ENCODE results near the gene PFKM.

GRCh38 chr12:47739667-47740350 is 14.5 kb upstream of the ENDOU start:
- PRO-cap, result no peak

DNA sequence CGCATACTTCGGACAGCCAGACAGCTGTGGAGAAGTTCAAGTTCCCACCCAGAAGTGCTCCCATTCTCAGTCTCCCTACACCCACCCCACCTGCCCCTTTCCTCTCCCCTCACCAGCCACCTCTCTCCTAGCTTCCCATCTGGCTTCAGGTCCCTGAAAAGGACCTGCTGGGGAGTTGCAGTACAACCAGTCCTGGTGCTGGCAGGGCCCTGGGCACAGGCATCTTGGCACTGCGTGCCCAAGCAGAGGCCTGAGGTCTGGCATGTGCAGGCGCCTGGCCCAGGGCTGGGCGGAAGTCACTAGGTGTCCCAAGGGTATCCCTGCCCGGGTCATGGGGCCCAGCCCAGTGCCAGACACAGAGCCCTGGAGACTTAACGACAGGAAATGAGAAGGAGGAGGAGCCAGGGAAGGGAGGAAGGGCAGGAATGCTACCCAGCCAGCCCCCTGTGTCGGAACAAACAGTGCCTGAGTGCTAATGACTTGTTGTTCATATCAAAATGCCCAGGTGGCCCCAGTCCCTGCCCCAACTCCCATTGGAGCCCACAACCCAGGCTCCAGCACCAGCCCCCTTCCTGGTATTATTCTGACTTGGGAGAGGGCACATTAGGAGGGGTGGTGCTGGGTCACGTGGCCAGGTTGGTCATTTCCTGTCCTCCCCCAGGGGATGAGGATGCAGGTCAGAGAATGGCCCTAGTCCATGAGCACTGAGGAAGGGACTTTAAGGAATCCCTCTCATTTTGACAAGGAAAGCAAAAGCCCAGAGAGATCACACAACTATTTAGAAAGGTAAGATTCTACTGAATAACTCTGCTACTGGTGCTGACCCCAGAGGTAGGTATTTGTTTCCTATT is 5.2 kb downstream of the RAPGEF3 start:
- PRO-cap, result no peak

DNA sequence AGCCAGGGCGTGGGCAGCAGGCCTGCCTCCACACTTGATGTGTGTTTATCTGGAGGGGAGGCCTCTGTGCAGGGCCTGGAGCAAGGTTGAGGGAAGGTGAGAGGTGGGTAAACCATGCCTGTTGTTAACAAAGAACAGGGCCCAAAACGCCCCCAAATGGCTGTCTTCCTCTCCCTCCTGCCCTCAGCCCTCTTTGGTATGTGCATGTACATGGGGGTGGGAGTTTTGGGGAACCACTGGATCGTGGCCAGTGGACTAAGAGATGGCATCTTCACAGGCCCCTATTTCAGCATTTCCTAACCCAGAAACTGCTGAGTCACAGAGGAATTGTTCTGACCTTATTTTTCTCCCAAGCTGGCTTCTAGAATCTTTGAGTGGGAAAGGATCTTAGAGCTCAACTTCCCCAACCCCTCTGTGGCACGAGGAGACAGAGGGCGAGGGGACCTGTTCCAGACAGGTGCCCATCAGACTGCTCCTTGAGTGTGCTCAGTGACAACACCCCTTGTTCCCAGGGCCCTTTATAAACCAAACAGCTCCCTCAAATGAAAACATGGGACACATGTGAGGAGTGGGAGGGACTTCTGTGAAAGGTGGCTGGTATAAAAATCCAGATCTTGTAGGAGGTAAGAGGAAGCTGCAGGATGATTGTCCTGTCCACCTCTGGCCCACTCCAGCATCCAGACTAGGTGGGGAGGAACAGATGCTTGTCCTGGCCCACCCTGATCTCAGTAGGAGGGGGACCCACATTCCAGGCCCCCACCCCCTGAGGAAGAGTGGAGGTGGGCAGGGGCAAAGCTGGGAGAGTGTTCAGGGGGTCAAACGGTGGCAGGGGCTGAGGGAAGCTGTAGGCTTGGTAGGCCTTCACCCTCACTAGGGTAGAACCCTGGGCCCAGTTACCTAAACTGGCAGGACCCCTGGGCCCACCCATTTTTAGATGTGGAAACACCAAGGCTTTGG is 3.8 kb downstream of the SLC48A1 start:
- PRO-cap, result no peak

DNA sequence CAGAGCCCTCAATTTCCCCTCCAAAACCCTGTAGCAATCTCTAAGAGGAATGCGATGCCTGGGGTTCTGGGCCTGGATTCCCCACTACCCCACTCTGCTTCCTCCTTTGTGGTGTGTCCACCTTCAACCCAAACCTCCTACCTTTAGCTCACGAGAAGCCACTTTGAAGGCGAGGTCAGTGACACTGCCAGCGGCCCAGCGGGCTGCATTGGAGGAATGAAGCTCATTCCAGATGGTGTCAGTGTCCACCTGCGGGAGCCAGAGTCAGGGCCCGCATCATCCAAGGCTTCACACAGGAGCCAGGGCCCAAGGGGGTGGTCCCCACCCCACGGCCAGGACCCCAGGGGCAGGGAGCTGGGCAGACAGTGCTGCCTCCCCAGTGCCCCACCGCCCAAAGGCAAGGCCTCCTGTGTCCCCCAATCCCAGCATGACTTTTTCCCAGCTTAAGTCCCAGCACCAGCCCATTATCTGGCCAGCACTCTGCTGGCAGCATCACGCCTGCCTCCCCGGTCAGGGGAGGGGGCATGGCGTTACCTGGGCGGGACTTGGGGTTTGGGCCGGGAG is 16.7 kb downstream of the SLC48A1 start:
- PRO-cap, result no peak

GRCh38 chr12:47807171-47807416 is 12.6 kb downstream of the HDAC7 start:
- PRO-cap, result no peak

- PRO-cap, result no peak
Measured at GRCh38 chr12:47816386-47816681, 3.4 kb downstream of the HDAC7 start.

DNA sequence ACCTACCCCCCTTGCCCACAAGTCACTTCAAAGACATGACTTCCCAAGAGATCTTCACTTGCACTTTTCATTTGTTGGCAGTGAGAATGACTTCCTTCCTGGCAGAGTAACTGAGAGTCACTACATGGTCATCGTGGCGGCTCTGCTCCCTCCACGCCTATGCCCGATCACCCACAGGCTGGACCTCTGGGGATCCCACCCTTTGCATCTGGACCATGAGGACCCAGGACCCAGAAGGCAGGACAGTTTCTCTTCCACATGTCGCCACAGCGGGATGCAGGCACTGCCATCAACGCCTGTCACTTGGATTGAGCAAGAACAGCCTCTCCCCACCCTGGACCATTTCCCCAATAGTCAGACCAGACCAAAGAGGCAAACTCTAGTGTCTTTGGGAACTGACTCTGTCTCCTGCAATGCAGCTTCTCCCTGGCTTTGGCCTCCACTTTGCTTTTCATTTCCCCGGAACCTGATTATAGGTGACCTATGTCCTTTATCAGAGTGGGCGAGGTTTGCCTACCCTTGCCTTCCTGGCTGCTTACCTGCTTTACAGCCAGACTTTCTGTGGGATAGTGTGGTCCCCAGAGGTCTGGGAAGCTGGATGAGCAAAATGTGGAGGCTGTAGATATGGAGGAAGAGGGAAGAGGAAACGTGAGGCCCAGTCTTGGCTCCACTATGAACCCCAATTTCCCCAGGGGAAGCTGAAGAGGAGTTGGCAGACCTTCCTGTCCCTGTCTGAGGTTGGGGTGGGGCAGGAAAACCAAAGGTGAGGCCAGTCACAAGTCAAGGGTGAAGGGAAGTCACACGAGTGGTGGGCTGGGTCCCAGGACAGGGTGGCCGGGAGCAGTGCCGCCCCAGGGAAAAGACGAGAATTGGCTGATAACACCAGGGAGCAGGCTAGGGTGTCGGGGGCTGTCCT is 3.4 kb downstream of the VDR start:
- PRO-cap, result no peak

DNA sequence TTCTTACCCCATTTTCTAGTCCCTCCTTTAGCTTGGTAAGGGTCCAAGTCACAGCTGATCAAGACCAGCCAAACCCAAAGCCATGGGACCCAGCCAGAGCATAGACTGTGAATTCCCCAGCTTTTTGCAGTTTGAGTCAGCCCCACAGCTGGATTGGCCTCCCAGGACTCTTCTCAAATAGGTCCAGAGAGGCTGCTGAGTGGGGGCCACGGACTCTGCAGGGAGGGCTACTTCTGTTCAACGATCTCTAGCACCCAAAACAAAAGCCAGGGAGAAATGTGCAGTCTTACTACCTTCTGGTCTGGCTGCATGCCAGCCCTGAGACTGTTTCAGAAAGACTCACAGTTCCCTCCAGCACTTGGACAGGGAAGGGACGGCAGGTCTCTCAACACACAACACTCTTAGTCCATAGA is 1.6 kb downstream of the VDR start:
- PRO-cap, result no peak

DNA sequence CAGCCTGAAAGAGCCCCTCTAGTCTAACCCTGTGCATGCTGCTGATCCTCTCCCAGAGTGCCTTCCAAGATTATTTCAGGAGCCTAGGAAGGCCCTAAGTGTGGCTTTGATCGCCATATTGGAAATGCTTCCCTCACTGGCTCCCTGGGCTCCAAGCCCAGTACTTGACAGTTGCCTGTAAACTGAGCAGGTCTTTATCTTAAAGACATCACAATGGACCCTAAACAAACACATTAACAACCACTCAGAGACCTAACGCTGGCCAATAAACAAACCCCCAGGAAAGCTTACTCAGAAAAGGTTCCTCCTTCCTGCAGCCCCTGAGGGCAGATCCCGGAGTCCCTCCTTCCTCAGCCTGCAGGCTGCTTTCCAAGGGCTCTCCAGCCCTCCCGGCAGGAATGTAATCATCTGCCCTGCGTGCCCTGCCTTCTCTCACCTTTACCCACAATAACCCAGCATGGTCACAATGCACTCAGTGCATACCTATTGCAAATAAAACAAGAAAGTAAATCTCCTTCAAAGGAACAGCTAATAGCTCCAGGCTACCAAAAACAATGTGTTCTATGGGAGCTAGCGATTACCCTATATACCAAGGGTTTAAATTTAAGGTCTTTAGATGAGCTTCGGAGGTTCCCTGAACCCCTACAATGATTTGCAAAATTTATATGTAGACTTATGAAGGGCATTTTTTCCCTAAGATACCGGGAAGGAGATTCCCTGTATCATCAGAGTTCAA is 17.6 kb upstream of the COL2A1 start:
- PRO-cap, result no peak

DNA sequence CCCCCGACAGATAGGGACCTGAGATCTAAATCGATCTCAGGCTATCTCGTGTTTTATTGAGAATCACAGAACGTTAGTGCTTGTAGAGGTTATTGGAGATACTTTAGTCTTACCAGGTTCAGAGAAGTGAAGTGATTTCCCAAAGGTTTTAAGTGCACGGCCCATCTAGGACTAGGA is 473 bp upstream of the SENP1 start:
- PRO-cap, result no peak

DNA sequence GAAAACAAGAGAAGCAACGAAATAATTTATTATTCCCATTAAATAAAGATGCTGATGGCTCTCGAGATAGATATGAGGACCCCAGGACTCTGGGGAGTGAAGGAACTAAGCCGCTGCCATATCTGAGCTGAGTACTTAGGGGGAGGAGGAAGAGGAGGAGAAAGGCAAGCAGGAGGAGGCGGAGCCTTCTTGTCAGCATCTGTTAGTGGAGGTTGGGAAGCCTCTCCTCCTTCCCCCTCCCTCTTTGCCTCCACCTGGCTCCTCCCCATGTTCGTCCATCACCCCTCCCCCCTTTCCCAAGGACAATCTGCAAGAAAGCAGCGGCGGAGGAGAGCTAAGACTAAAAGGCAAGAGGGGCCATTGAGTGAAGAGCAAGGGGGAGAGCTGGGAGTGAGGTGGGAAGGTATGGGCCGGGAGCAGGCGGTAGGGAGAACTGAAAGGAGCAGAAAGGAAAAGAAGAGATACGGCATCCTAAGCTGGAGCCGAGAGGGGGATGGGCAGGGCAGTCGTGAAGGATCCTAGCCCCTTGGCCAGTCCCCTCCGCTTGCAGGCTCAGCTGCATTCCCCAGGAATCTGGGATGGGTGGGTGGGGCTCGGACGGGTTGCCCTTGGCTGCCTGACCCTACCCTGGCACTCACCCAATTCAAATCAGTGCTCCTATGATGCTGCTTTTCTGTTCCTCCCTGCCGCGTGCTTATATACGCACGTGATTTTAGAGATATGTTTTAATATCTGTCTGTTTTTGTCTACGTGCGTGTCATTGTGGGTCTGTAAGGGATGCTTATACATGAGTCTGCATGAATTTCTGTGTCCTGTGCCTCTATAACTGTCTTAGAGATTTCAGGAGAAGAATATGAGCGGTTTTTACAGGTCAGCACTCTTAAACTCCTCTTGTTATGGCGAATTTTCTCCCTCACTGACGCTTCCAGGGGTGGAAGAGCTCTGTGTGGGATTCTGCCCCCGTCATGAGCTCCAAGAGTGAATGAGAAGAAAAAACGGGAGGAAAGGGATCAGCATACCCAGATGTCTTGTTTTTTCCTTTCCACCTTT is at the start of gene PFKM:
Gene PFKM (plus strand): TSS at position 305 of the 1,050 bp plus-strand sequence.
- PRO-cap, result bidirectional peak, plus-strand start at position 343 of the sequence, minus-strand start at position 98 of the sequence; bidirectional peak, plus-strand start at position 571 of the sequence, minus-strand start at position 546 of the sequence

GRCh38 chr12:48175929-48176510 is 7.4 kb upstream of the CCDC184 start:
- PRO-cap, result no peak

DNA sequence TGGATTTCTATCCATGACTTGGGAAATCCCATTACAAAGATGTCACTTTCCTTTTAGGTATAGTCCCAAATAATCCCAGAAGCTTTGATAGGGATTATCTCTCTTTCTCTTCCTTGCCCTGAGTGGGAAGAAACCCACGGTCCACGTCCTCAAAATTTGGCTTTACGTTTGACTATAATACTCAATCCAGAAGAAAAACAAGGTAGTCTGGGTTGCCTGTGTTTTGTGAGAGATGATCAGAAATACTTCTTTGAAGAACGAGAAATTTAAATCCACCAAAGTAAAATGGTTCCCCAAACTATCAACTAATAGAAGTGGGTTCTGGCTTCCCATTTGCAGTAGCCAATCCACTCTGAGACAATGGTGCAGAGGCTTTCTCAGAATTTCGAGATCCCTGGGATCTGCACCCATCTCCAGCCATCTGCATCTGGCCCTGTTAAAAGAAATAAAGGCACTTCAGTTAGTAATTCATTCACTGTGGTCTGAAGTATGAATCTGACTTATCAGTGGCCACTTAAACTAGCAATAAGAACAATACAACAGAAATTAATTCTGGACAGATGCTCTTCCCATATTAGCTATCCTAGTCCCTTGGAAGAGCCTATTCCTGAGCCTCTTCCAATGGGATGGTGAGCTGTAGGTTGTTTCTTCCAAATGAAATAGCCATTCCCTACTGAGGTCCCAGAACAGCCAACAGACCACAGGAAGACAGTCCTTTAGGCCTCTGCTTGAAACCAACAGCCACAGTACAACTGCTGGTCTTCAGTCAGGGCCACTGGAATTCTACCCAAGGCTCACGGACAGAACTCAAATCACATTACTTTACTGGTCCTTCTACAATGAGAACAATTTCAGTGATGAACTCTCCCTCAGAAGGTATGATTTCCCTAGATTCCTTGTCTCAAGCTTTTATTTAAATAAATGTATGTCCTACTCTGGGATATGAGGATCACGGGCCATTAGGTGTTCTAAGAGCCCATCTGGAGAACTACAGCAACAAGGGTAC is 28.0 kb downstream of the KANSL2 start:
- PRO-cap, result no peak

GRCh38 chr12:48784805-48785457 is 4.0 kb downstream of the ADCY6 start:
- PRO-cap, result no peak

- PRO-cap, result bidirectional peak, plus-strand start at chr12:48789662, minus-strand start at chr12:48789404; bidirectional peak, plus-strand start at chr12:48789909, minus-strand start at chr12:48789781
Measured at GRCh38 chr12:48789250-48790073, 573 bp upstream of the ADCY6 start.

- PRO-cap, result no peak
Measured at GRCh38 chr12:48810774-48811641, 7.3 kb upstream of the CACNB3 start.

DNA sequence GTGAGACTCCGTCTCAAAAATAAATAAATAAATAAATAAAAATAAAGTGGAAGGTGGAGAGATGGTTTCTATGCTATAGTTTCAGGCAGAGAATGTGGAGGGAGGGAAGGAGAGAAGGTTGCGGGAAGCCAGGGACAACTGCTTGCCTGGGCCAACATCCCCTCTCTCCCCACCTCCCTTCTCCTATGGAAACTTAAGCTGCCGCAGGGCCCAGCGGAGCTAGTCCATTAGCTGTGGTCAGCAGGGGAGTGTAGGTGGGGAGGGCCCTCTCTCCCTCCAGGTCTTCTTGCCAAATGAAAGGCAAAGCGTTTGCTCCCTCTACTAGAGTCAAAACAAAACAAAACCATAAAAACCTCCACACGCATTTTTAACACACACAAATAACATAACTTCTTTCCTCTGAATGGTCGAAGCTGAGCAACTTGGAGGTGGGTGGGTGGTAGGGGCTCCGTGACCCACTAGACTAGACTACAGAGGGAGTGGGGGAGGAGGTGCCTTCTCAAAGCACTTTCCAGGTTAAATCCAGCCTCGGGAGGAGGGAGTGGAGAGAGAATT is 4.8 kb upstream of the CACNB3 start:
- PRO-cap, result bidirectional peak, plus-strand start at position 222 of the sequence, minus-strand start at position 167 of the sequence

DNA sequence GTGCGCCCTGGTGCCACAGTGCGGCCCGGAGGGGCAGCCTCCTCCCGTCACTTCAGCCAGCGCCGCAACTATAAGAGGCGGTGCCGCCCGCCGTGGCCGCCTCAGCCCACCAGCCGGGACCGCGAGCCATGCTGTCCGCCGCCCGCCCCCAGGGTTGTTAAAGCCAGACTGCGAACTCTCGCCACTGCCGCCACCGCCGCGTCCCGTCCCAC is 160 bp downstream of the WNT1 start:
- PRO-cap, result no peak

DNA sequence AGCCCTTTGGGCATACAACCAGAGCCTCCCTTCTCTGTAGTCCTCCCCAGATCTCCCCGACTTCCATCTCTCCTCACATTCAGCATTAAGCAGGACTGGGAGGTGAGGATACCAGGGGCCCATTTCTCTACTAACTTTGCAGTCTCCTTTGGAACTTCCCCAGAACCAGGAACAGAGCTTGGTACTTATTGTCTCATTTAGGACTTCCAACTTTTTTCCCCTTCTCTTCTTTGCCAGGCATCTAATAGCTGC is 489 bp upstream of the DHH start:
- PRO-cap, result no peak

DNA sequence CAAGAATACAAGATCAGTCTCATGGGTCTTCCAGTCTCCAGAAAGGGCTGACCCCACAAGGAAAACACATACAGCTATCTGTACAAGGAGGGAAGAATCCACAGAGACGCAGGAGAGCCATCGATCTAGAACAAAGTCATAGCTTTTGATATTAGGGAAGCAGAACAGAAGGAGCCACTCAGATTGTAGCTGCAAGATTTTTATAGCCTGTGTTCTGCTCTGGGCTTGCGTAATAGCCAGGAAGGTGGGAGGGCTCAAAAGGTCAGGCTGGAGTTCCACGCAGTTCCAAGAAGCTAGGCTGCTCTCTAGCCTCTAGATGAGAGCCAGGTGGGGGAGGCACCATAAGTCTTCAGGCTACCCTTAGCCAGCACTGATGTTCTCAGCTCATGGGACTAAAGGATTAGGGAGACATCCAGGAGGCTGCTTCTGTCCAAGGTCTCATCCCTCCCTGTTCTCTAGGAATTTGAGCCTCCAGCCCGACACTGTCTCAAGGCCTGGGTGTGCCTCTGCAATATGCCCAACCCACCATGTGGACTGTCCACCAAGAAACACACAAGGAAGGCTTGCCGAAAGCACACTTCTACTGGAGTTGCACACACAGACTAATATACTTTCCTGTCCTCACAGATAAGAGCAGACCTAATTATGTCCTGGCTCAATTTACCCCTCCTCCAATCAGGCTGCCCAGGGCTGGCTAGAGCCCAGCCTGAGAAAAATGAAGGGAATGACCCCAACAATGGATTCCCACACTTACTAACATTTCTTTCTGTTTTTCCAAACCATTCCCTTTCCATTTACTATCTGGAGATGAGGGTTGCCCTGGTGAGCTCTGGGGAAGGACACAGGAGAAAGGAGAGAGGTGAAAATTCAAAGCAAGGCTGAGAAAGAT is 1.6 kb downstream of the LMBR1L start:
- PRO-cap, result no peak